ENCODE data around the genes HIVEP2, FUCA2 and PLAGL1.

- PRO-cap, 2 experiments, result no peak in any of the 2 experiments
Measured at GRCh38 chr6:142886749-142887261, 58.2 kb downstream of the HIVEP2 start.

DNA sequence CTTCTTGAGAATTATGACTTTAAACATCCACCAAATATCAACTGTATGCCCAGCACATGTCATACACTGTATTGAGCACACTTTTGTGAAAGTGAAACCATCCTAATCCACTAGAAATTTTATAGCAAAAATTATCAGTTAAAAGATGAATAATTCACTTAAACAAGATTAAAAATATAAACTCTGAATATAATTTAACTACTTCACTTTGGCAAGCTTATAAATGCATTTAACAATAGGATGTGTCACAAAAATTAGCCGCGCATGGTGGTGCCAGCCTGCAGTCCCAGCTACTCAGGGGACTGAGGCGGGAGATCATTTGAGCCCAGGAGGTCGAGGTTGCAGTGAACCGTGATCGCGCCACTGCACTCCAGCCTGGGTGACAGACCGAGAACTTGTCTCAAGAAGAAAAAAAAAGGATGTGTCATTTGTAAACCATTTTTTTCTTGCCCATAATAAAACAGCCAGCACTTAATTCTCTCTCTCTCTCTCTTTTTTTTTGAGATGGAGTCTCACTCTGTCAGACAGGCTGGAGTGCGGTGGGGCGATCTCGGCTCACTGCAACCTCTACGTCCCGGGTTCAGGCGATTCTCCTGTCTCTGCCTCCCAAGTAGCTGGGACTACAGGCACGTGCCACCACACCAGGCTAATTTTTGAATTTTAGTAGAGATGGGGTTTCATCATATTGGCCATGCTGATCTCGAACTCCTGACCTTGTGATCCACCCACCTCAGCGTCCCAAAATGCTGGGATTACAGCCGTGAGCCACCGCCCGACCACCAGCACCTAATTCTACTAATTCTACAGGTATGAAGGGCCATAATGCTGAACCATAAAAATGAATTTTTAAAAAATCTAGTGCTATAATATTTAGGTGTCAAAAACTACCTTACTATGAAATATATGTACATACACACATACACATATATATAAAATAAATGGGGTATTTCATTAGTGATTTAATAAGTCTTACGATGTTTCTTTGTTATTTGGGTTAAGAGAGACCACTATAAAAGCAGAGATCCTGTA is 9.0 kb downstream of the HIVEP2 start:
- PRO-cap, 2 experiments, result no peak in any of the 2 experiments

DNA sequence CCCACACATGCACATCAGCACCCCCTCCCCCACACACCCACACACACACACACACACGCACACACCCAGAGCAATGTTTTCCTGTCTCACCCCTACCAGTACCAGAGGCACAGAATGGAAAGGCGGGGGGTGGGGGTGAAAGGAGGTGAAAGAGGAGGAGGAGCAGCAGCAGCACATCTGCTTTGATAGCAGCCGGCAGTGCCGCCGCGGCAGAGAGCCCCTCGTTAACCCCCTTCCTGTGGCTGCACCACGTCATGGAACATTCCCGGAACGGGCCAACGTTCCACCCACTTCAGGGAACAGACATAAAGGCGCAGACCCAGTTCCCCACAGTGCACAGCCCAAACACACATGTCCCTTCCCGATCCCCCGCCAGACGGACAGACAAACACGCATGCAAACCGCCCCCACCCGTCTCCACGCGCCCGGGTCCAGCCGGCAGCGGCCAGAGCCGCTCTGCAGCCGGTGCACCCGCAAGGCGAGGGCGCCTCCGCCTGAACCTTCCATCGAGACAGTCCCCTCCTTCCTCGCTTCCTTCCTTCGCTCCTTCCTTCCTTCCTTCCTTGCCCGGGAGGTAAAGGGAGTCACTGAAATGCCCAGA is 486 bp downstream of the HIVEP2 start:
- PRO-cap, 2 experiments, result peak in 2 of 2 experiments; most common plus-strand start position 322 of the sequence (in 2); most common minus-strand start position 200 of the sequence (in 1)

DNA sequence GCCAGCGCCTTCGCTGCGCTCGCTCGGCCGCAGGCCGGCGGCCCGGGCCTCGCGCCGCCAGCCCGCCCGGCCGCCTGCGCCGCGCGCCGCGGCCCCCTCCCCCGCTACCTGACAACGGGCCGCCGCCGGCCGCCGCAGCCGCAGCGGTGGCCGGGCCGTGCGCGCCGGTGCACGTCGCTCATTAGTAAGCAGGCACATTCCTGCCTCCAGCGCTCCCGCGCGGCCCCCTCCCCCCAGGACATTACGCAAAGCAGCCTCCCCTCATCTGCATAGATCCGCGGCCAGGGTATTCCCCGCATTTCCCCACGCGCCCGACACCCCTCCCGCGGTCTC is at the start of gene HIVEP2:
Gene HIVEP2, minus strand, starts transcription at position 186 of the 333 bp plus-strand sequence.
- PRO-cap, 2 experiments, result peak in 2 of 2 experiments; most common plus-strand start position 141 of the sequence (in 1); most common minus-strand start position 106 of the sequence (in 1)

DNA sequence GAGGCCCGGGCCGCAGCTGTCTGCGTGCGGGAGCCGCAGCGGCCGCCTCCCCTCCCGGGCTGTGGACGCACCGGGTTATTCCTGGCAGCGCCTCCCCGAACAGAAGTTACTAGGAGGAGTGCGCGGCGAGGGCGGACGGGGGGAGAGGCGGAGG is 1.1 kb upstream of the HIVEP2 start:
- PRO-cap, 2 experiments, result peak in 2 of 2 experiments; most common minus-strand start position 101 of the sequence (in 2)

DNA sequence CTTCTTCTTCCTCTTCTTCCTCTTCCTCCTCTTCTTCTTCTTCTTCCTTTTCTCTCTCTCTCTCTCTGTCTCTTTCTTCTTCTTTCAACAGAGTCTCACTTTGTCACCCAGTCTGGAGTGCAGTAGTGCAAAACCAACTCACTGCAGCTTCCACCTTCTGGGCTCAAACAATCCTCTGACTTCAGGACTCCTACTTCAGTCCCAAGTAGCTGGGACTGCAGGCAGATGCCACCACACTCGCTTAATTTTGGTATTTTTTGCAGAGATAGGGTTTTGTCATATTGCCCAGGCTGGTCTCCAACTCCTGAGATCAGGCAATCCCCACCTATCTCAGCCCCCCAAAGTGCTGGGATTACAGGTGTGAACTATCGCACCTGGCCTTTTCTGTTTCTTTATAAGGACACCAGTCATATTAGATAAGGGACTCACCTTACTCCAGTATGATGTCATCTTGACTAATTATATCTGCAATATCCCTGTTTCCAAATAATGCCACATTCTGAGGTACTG is 6.6 kb upstream of the AIG1 start:
- PRO-cap, 2 experiments, result no peak in any of the 2 experiments

GRCh38 chr6:143060102-143060619 is 528 bp upstream of the AIG1 start:
- PRO-cap, 2 experiments, result no peak in any of the 2 experiments

DNA sequence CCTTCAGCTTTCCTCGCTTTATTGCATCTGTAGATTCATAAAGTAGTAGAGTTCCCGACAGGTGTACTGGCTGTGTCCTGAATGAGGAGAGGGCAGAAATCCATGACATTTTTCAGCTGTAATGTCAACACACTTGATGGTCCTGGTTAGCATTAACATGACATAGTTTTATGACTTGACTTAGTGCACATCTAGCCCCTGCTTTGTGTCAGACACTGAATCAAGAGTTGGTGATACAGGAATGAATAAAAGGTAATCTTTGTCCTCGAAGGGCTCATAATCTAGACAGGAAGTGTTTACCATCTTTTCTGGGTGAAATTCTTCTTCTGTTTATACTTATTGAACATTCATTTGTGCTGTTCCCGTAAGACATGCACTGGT is 55.1 kb downstream of the AIG1 start:
- PRO-cap, 2 experiments, result peak in 1 of 2 experiments; most common minus-strand start position 83 of the sequence (in 1)

- PRO-cap, 2 experiments, result peak in 2 of 2 experiments; most common plus-strand start chr6:143511285 (in 1); most common minus-strand start chr6:143511689 (in 2)
Measured at GRCh38 chr6:143510968-143512258, at the start of gene FUCA2. Gene FUCA2 (minus strand): TSS chr6:143511720.

DNA sequence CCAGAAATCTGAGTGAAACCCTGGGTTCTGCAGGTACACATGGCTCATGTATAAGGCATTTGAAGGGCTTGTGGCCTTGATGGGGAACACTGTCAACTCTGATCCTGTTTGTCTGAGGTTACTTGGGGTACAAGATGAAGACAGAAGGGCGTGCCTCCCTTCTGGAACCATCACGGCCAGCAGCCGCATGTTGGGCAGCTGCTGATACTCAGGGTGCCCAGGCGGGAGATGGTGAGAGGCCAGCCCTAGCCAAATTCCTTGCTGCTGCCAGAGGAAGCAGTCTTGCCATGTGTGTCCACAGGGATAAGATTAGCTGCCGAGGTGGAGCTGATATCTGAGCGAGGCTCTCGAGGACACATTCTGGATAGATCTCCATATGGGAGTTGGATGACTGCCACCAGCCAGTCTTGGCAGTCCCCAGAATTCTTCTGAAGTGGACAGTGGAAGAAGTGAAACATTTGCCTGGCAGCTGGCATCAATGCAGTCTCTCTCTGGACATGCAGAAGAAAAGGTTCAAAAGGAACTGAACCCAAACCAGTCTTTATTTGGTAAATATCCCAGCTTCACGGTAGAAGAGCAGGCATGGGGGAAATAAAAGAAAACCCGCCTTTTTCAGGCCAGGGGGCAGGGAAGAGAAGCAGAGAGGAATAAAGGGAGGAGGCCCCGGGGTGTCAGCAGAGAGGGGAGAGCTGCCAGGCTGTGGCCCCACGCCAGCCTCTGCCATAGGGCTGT is 3.5 kb upstream of the FUCA2 start:
- PRO-cap, 2 experiments, result no peak in any of the 2 experiments

DNA sequence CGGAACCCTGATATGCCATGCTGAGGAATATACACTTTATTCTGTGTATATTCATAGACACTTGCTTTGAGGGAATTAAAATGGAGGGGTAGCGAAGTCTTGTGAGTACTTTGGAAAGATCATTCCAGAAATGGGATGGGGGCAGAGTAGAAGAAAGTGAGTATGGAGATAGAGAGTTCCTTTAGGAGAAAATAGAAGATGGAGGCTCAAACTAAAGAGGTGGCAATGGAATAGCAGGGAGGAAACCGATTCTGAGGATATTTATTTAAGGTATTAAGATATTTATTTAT is 21.1 kb upstream of the FUCA2 start:
- PRO-cap, 2 experiments, result no peak in any of the 2 experiments

DNA sequence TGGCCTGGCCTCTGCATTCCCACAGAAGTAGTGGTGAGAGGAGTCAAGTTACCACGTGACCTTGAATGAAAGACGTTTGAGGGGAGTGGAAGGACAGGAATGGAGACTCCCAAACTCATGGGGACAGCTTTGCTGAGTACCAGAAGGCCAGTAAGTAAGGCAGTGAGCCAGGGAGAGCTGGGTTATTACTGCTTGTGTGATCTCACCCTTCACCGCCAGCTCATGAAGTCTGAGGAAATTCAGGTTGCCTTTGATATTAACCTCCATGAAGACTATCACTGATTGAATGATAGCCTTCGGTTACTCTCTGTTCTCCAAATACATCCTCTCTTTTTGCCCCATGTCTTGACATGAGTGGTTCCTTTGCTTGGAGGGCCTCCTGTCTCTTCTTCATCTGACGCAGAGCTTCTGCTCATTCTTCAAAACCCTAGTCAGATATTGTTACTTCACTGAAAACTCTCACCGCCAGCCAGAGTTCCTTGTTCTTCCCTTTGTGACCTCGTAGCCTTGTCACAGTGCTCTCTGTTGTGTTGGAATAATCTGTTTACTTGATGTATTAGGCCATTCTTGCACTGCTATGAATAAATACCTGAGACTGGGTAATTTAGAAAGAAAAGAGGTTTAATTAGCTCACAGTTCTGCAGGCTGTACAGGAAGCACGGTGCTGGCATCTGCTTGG is 50.2 kb upstream of the FUCA2 start:
- PRO-cap, 2 experiments, result no peak in any of the 2 experiments

DNA sequence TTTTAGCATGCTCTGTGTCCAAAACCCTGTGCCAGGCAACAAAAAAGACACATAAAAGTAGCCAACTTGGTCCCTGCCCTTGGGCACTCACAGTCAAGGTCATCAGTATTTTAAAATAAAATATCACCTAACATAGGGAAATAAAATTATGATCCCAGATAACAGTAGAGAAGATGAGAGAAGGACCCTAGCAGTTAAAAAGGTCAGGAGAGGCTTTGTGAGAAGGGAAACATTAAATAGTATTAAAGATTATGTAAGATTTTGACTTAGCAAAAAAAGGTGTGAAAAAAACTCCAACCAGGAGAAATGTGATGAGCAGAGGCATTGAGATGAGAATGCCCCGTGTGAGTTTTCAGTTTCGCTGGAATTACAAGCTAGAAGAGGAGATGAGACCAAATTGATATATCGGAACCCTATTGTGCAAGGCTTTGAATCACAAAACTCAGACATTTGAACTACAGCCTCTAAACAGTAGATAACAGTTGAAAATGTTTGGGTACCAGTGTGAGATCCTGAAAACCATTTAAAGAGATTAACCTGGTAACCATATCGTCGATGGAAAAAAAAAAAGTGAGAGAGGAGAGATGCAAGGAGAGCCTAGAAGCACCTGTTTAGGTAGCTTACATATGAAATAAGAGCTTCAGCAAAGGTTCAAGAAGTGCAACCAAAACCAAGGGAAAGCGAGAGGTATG is 65.8 kb upstream of the FUCA2 start:
- PRO-cap, 2 experiments, result no peak in any of the 2 experiments

- PRO-cap, 2 experiments, result no peak in any of the 2 experiments
Measured at GRCh38 chr6:143675871-143676539, 1.8 kb upstream of the PHACTR2 start.

- PRO-cap, 2 experiments, result peak in 2 of 2 experiments; most common minus-strand start chr6:144008256 (in 2)
Measured at GRCh38 chr6:144007743-144008880, at the start of gene PLAGL1. Gene PLAGL1 (minus strand): TSS chr6:144008259.

DNA sequence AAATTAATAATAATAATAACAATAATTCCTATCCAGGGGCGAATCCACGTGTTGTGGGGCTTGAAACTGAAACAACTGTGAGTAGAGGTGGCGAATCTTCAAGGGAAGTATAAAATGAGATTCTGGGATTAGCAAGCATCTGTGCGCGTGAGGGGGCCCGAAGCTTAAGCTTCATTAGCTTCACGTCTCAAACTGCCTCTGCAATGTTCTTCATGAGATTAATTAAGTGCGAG is 30.6 kb downstream of the SF3B5 start:
- PRO-cap, 2 experiments, result no peak in any of the 2 experiments

- PRO-cap, 2 experiments, result no peak in any of the 2 experiments
Measured at GRCh38 chr6:144265305-144265873, 19.7 kb upstream of the UTRN start.

- PRO-cap, 2 experiments, result no peak in any of the 2 experiments
Measured at GRCh38 chr6:144304103-144304723, 19.1 kb downstream of the UTRN start.

- PRO-cap, 2 experiments, result no peak in any of the 2 experiments
Measured at GRCh38 chr6:144336716-144337310, 51.7 kb downstream of the UTRN start.

- PRO-cap, 2 experiments, result no peak in any of the 2 experiments
Measured at GRCh38 chr6:144349908-144350202, 64.7 kb downstream of the UTRN start.

All from Colon Carcinoma Metastatic in the Brain (tissue), 2 donors.